Right ventricle myocardium (tissue), 1 donor: ENCODE measurements around the gene ELP1.

- PRO-cap, 2 experiments: no peak in any of the 2 experiments
Measured at GRCh38 chr9:104902789-104903222, 25.1 kb downstream of the ABCA1 start.

DNA sequence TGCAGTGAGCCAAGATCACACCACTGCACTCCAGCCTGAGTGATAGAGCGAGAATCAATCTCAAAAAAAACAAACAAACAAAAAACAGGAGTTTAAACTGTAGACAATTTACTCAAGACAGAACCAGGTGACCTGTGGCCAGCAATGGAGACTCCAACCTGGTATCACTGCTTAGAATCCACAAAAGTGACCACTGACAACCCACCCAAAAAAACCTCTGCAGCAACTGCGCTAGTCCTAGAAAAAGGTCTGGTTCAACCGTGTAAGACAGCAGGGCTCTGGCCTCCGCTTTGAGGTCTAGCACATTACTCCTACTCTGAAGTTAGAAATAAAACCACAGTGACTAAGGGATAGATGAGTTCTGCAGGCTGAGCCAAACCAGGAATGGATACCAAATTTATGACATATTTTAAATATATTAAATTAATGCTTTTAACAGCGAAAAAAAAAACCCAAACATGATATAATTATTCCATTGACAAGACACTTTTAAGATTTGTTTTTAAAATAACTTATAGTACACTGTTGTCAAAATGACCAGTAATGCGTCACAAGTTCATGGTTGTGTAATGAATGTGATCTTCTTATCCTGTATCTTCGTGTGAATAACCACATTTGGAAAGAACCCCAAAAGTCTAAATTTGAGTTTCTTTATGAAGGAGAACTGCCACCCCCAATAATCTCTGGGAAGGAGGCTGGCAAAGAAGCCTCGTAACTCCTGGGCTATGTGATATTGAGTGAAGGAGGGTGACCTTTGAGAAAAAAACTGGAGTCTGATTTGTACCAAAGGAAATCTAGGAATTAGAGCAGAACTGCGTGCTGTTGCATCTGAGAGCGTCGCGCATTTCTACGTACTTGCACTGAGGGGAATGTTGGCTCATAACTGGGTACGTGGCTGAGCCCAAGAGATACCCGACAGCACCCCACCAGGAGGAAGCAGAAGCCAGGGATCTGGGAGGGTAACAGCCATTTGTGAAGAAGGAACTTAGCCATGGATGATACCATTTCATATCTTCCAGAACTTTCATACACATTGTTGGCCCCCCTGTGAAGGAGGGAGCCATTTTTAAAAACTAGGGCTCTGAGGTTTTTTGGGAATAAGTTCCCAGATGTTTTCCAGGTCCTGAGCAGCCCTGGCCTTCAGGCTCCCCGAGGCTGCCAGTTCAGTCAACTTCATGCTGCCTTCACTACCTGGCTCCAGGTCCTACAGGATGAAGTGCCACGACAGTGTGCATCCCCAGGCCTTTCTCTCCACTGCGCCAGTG lies 101.7 kb upstream of the SLC44A1 start:
- PRO-cap, 2 experiments: no peak in any of the 2 experiments

DNA sequence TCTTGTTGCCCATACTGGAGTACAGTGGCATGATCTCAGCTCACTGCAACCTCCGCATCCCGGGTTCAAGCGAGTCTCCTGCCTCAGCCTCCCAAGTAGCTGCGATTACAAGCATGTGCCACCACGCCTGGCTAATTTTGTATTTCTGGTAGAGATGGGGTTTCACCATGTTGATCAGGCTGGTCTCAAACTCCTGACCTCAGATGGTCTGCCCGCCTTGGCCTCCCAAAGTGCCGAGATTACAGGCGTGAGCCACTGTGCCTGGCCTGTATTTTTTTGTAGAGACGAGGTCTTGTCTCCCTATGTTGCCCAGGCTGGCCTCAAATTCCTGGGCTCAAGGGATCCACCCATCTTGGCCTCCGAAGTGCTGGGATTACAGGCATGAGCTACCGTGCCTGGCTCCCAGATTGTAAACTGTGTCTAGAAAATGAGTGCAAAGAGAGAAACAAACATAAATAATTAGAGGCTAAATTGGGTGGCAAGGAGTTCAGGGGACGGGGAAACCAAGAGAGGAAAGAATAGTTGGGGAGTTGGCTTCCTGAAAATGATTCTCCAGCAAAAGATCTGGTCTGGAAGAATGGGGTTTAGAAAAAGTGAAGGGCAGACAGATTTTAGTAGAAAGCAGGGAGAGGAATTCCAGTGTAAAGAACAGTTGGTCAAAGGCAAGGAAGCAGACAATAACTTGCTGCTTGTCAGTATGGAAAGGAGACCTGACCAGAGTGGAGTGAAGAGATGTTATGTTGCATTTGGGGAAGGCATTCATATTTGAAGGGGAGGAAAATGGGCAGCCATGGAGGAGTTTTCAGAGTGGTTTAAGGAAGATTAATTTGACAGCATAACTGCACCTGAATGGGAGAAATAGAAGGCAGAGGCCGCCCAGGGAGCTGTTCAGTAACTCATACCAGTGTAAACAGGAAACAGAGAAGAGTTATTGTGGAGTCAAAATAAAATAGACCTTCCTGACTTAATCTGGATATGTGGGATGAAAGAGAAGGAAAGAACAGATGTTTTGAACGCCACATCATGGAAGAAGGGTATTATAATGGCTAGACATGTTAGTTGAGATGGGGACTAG lies 13.0 kb downstream of the SLC44A1 start:
- PRO-cap, 2 experiments: no peak in any of the 2 experiments

DNA sequence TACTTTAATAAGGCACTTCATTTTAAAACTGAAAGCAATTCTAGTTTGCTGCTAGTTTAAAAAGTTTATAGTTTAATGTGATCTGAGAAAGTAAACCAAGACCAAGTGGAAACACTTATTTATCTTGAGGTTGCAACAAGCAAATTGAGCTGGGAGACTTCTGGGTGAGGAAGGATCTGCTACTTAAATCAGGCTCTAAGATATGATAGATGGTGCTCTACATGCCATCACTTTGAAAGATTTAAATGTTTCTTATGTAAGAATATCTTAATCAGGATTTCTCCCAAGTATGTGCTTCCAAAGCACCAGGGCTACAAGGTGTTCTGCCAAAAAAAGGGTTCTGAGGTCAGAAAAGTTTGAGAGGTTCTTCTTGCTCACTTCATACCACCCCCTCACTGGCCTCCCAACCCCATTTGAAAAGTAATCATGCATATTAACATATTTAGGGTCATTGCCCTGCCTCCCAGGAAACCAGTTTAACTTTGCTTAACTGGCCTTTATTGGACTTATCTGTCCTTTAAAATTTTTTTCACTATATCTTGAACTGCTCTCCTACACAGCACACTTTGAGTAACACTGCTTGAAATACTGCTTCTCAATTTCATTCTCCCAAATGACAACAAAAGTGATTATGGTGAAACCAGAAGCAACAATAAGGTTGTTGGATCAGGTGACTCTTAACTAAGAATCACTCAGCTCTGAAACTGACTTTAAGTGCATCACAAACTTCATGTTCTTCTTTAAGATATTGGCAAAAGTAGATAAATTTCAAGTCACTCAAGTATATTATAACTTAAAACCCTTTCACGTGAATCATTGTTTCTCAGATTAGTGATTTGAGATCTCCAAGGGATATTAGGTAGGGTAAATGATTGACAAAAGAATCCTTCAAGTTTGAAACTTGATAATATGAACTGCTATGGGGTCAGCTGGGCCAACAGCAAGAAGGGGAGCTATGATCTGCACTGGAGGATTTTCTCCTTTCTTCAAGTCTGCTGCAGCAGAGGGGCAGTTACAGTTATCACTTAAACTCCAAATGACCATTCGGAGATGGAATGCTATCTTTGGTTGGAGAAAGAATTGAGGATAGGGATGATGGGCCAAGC lies 15.7 kb downstream of the SLC44A1 start:
- PRO-cap, 2 experiments: no peak in any of the 2 experiments

GRCh38 chr9:106304571-106304900 lies 558.4 kb upstream of the ZNF462 start:
- PRO-cap, 2 experiments: no peak in any of the 2 experiments

DNA sequence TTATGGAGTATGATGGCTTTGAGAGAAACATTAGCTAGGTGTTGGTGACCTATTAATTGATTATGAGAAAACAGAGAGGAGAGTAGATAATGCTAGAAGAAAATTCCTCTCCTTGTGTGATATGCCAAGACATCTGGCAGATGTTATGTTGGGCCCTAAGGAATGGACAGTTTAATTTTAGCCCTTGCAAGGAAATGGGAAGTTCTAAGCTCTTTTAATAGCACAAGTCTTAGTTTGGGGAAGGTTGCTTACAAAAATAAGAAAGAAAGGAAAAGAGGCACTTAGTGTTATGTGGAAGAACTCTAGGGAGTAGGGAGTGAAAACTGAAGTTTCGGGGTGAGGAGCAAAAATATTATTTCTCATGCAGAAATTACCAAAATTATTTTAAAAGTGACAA lies 5.2 kb downstream of the ZNF462 start:
- PRO-cap, 2 experiments: no peak in any of the 2 experiments

DNA sequence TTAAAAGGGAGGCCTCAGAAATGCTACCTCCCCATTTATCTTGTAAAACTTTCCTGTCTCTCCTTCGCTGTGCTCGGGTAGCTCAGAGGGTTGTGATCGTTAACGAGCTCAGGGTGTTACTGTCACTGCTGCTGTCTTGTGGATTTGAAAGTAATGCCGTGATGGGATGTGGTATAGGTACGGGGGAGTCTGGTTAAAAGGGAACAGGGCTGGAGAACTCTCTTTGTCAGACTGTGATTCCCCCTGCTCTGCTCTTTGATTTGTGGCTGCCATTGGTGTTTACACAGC lies 26.2 kb downstream of the ZNF462 start:
- PRO-cap, 2 experiments: no peak in any of the 2 experiments

DNA sequence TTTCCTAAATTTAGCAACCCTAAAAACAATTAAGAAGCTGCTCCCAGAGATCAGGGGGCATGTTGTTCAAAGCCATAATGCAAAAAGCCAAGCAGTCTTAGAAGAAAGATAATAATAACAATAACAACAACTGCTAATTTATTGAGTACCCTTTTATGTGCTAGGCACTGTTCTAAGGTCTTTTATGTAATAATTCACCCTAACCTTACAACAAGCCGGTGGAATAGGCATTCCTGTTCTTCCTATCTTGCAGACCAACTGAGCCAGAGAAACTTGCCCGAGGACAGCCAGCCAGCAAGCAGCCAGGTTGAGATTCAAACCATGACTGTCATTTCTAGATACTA lies 90.7 kb upstream of the RAD23B start:
- PRO-cap, 2 experiments: no peak in any of the 2 experiments

DNA sequence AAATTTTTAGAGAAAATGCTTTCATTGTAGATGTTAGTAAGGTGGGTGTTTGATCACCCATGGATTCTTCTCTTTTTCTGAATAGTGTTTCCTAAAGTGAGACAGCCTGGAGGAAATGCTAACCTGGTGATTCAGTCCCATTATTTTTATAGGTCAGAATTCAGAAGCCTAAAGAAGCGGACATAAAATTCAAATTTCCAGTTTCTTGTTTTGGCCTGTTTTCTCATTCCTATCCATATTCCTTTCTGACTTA lies 17.6 kb downstream of the RAD23B start:
- PRO-cap, 2 experiments: no peak in any of the 2 experiments

DNA sequence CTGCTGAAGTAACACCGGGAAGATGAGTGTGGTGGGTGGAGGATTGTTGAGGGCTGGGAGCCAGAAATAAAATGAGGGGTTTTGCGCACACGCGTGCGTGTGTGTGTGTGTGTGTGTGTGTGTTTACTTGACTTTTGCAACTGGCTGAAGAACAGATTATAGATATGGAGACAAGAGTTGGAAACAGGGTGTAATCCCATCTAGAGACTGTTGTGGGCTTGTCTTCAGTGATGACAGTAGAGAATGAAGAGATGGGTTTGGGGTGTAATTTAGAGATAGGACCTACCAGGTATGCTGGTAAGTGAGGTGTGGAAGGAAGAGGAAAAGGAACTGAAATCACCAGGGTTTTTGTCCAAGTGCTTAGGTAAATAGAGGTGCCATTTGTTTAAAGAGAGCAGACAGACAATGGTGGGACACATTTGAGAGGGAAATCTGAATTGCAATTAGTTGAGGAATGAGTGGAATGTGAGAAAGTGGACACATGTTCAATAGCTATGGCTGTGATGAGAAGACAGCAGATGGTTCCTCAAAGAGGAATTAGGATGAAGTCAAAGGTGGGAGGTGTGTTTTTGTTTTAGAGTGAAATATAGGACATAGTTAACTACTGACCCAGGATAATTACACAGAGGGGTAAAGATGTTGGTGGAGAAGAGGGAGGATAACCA lies 34.1 kb downstream of the RAD23B start:
- PRO-cap, 2 experiments: no peak in any of the 2 experiments

- PRO-cap, 2 experiments: no peak in any of the 2 experiments
Measured at GRCh38 chr9:107331297-107331837, 48.3 kb downstream of the RAD23B start.

- PRO-cap, 2 experiments: no peak in any of the 2 experiments
Measured at GRCh38 chr9:107487879-107488256, 1.7 kb downstream of the KLF4 start.

DNA sequence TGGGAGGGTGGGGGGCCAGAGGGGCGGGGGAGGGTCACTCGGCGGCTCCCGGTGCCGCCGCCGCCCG lies 95 bp downstream of the KLF4 start:
- PRO-cap, 2 experiments: no peak in any of the 2 experiments

GRCh38 chr9:107667378-107667822 lies 177.8 kb upstream of the KLF4 start:
- PRO-cap, 2 experiments: peak in 1 of 2 experiments; most common minus-strand start chr9:107667693 (in 1)

- PRO-cap, 2 experiments: no peak in any of the 2 experiments
Measured at GRCh38 chr9:108053350-108054316, 564.1 kb upstream of the KLF4 start.

- PRO-cap, 2 experiments: no peak in any of the 2 experiments
Measured at GRCh38 chr9:108691634-108692061, 164.1 kb downstream of the ACTL7B start.

GRCh38 chr9:108885546-108886394 lies 23.7 kb downstream of the ACTL7A start:
- PRO-cap, 2 experiments: no peak in any of the 2 experiments

DNA sequence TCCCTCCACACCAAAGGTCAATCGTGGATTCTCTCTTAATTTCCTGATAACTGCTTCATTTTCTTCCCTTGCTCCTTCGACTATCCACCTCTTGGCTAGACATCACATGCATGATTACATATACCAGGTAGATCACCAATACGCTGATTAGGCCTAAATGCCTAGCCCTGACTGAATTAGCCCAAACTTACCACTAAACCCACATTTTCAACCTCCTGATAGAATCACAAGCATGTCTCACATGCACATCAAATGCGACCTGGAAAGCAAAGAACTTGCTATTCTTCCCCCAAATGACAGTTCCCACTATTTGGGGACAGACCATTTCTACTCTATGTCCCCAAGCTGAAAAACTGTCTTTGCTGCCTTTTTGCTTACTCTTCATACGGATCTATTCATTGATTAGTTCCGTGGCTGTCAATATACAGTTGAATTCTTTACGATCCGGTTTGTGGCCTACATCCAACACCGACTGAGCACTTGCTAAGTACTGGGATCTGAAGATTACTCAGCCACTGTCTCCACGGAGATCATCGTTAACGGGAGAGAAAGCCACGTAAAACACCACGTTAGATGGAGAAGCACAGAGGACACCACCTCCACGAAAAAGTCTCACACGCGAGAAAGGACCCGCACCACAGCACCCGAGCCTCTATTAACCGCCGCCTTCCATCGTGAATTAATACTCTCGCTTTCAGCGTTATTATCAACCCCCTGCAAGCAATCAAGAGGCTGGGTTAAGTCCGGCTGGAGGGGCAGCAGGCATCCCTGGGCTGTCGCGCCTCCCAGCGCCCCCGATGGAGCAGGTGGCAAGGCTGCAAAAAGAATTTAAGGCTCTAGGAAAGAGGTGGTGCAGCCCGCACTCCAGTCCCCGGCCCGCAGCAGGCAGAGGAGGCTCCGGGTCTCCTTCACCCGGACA lies 772 bp downstream of the ELP1 start:
- PRO-cap, 2 experiments: no peak in any of the 2 experiments

- PRO-cap, 2 experiments: peak in 2 of 2 experiments; most common plus-strand start chr9:108934184 (in 1); most common minus-strand start chr9:108934024 (in 2)
Measured at GRCh38 chr9:108933812-108934210, at the start of gene ELP1. TSS of gene ELP1 (minus strand) at chr9:108934124.

GRCh38 chr9:108968015-108968522 lies 33.9 kb downstream of the ABITRAM start:
- PRO-cap, 2 experiments: peak in 1 of 2 experiments; most common plus-strand start chr9:108968283 (in 1)